H7 (cell line): ENCODE measurements around a stretch of chr1.

GRCh38 chr1:58899647-58900344, 115.9 kb upstream of the JUN start:
- RAMPAGE, long total RNA = no peak

- RAMPAGE, long total RNA = no peak
Measured at GRCh38 chr1:58922747-58923668, 139.2 kb upstream of the JUN start.

GRCh38 chr1:59316501-59317024, 19.7 kb downstream of the FGGY start:
- RAMPAGE, long total RNA = no peak

DNA sequence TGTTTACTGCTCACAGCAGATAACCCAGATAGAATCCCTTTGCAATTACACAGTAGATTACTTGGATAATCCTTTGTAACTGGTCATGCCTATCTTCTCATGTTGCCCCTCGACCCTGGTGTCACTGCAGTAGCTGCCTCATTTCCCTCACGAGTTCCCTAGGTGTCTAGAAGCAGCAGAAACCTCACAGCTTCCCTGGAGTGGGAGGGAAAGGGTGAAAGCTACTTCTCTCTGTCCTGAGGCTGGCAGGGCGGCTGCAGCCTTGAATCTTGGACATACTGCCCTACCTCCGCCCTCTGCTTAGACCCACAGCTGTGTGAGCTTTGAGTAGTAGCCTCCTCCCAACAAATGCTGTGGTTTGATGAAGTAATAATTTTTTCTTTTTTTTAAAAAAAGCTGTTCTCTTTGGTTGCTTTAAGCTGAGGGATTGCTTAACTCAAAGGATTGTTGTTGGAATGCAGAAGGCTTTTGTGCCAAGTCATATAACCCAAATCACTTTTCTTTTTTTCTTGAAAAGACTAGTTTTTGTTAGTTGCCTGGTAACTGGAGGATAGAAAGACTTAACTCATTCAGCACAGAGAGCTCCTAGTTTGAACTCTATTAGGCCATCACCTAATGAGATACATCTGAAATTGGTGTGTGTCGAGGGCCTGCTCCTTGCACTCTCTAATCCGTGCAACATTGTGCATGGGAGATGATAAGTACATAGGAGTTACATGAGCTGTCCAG, 70.8 kb downstream of the FGGY start:
- RAMPAGE, long total RNA = no peak

DNA sequence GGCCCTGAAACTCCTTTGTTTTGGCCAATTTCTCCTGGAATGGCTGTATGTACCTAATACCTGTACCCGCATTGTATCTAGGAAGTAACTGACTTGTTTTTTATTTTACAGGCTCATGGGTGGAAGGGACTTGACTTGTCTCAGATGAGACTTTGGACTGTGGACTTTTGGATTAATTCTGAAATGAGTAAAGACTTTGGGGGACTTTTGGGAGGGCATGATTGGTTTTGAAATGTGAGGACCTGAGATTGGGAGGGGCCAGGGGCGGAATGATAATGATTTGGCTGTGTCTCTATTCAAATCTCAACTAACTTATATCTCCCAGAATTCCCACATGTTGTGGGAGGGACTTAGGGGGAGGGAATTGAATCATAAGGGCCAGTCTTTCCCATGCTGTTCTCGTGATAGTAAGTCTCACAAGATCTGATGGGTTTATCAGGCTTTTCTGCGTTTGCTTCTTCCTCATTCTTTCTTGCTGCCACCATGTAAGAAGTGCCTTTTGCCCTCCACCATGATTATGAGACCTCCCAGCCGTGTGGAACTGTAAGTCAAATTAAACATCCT, 218.4 kb downstream of the FGGY start:
- RAMPAGE, long total RNA = no peak

DNA sequence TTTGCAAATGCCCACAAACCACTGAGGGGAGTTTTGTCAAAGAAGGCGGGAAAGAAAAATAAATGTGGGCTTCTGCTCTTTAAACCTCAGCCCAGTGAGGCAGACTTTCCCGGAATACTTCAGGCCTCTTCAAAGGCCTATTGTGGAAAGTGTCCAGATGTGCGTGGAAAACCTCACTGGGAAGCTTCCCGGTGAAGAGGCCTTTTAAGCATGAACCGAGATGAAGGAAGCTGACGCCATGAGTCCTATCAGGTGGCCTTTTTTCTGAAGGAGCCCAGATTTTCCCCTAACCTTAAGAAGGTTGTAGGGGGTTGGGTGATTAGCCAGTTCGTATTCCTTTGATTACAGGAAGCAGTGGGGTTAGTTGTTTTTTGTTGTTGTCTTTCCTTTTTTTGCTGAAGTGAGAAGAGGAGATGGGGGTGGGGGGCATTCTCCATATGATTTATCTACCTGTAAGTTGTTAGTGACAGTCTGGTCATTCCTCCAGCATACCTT, 83.5 kb upstream of the HOOK1 start:
- RAMPAGE, long total RNA = no peak

DNA sequence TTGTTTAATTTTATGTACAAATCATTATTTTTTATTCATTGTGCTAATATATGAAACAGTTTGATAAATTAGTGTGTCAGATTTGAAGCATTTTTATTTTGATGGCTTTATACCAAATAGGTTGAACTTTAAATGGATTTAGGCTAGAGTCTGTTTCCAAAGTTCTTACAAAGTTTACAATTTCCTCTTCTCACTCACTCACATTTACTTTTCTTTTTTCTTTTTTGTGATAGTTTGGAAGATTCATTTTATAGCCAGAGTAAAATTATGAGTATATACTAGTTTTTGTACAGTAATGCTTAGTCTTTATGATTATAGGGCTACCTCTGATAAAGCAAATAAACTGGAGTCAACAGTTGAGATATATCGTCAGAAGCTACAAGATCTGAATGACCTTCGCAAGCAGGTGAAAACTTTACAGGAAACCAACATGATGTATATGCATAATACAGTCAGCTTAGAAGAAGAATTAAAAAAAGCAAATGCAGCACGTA, 33.3 kb downstream of the HOOK1 start:
- RAMPAGE, long total RNA = no peak

- RAMPAGE, long total RNA = no peak
Measured at GRCh38 chr1:59971555-59971914, 45.0 kb upstream of the CYP2J2 start.

DNA sequence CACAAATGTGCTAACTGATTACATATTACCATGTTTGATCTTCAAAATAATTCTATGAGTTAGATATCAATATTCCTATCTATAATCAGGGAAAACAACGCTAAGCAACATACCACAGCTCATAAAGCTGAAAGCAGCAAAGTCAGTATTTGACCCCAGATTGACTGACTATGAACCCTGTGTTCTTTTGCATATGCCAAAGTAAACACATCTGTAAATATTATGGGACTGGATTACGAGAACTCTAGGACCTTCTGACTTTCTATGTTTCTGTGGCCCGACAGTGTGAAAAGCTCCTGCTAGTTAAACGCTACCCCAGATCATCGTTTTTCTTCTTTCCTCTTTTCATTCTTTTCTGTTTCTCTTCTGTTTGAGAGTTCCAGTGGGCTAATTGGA, 201.2 kb upstream of the C1orf87 start:
- RAMPAGE, long total RNA = no peak

DNA sequence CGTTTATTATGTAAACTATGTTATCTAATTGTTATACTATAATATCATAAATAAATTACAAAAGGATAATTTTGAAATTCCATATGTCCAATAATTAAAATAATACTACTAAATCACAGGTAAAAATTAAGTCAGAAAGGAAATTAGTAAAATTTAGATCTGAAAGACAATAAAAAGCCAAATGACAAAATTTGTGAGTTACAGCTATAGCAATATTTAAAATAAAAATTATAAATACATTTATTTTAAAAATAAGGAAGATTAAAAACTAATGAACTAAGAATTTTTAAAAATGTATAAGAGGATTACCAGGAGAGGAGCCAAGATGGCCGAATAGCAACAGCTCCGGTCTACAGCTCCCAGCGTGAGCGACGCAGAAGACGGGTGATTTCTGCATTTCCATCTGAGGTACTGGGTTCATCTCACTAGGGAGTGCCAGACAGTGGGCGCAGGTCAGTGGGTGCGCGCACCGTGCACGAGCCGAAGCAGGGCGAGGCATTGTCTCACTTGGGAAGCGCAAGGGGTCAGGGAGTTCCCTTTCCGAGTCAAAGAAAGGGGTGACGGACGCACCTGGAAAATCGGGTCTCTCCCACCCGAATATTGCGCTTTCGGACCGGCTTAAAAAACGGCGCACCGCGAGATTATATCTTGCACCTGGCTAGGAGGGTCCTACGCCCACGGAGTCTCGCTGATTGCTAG, 442.5 kb upstream of the NFIA start:
- RAMPAGE, long total RNA = no peak

DNA sequence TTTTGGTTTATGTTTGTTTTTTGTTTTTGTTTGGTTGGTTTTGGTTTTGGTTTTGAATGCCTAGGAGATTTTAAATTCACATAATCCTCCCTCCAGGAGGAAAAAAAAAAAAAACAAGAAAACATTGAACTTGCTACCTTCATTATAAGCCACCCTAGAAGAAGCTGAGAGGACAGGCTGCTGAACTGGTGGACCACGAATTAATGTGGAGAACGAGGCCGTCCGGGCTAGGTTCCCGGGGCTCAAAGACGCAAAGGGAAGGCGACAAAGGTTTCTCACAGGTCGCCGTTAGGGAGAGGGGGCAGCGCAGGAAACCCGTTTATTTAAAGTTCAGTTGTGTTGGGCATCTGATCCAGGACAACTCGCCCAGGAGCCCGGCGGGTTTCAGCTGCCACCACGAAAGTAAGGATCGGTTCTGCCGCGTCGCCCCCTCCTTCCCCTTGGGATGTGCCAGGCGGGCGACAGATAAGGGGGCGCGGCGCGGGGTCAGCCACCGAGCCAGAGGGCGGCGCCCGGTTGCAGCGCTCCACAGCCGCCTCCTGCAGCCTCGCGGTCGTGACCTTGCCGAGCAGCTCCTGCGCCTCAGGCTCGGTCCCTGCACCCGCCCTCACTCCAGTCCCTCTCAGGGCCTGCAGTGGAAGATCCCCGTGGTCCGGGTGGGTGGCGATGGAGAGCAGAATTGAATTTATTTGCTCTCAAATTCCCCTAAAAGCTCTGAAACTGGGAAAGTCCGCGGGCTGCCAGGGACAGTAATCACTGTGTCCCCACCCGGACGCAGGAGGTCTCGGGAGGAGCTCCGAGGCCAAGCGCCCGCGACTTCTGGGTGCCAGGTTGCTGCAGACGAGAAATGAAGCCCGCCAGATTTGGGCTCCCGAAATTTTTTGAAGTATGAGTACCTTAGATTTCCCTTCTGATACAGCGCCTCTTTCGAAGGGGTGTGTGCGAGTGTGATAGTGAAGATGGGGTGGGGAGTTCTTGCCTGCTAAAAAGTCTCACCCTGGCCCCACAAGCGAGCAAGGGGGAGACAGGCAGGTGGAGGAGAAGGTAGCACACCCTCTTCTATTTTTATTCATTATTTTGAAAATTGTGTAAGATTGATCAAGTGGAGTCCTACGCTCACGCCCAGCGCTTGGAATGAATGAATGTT, 28.5 kb upstream of the NFIA start:
- RAMPAGE, long total RNA = no peak

DNA sequence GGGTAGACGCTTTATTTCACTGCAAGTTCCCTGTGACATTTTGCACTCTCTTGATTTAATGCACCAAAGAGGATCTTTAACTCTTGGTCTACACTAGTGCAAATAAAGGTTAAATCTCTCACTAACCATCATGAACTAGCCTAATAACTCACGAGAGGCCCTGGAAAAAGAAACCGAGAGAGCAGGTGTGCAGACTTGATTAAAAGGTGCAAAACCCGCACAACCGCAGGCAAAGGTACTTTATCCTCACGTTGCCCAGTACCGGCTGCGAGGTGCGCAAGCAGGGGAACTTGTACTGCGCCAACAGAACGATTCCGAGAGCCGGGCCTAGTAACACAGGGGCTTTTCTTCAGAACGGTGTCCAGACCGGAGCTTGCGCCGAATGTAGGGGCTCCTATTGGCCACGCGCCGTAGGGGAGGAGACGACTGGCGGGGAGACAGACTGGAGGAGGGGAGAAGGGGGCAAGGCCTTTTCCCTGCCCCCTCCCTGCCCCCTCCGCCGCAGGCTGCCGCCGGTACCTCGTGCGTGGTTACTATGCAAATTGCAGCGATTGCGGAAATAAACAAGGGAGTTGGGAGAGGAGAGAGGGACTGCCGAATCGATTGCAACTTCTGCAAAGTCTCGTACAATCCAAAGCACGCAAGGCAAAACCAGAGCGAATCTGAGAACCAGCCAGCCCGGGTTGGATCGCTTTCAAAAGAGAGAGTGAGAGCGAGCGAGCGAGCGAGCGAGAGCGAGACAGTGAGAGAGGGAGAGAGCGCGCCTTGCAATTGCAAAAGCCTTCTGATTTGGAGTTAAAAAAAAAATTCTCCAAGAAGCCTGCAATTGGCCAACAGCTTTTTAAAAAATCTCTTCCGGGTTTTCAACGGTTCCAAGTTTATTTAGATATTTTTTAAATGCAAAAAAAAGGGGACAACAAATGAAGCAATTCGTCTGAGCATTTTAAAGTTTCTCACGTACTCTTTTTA, 5.4 kb upstream of the NFIA start:
- RAMPAGE, long total RNA = no peak

DNA sequence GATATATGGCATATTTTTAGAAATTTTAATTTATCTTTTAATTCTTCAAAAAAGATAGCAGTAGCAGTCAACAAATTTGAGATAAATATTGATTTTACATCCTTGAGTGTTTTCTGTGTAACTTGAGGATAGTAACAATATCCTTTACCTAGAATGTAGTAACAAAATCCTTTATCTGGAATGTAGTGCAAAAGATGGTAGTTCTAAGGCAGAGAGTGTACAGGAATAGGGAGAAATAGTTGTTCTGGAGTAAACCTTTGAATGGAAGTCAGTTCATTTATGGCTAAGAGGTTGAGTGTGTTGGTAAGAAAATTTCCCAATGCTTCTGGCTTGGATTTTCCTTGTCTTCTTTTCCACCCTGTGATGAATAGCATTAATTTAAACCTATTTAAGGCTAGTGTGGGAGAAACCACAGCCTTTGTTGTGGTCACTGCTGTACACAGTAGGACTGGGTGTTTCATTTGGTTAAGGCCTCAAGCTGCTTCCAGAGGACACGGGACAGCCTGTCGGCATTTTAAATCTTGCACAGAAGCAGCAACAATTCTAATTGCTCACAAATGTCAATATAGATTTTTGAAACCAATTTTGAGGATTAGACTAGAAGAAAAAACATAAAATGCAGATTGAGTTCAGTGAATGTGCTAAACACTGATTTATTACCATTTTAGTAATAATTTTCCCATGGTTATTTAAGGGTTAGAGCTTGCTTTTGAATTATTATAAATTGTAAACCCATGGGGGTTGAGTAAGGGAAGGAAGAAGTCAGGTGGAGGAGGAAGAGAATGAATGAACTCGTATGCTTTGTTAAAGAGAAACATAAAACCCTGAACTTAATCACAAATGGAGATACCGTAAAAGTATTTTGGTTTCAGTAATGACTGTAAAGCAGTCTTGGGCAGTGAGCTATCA, 11.4 kb downstream of the NFIA start:
- RAMPAGE, long total RNA = no peak

DNA sequence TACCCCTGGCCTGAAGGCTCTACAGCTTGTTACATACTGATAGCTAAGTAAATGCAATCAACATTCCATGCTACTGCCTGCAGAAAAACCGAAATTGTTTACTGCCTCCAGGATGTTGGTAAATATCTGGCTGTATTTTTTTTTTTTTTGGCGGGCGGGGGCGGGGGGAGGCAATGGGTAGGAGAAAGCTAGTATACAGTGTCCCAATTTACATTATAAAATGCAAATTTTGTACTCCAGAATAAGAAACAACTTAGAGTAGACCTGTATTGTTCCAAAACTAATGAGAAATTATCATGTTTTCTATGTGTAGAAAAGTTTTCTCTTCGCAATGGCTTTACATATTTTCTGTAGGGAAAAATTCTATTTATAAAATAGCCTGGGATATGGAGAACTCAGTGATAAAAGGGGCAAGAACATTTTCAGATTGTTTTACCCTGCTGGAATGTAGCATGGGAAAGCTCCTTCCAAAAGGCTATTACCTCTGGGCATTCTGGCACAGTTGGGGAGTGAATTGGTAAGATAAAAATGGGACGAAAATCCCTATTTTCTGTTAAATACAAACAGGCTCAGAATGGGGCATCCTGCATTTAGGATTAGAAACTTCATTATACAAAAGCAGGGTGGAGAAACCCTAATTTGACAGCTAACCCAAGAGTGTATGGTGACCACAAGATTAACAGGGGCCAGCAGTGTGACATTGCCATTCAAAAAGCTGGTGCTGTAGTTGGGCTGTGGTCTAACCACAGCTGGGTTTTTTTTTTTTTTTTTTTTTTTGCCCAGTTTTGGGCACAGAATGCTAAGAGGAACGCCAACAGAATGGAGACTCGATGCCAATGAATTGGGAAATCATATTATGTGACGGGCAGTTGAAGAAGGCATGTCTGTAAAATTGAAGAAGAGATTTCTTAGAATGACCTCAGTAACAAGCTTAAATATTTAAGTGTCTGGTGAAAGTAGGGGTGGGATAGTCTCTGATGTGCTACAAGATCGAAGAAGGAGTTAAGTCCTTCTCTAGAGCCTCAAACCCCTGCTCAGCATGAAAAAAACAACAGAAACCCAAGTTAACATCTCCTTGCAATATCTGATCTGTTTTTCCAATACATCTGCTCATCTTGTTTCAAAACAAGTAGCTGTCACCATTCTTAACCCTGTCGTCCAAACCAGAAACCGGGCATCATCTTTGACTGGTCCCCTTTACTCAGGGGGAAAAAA, 58.3 kb downstream of the NFIA start:
- RAMPAGE, long total RNA = no peak

GRCh38 chr1:61173769-61174186, 91.4 kb downstream of the NFIA start:
- RAMPAGE, long total RNA = no peak

GRCh38 chr1:61280397-61280928, 198.1 kb downstream of the NFIA start:
- RAMPAGE, long total RNA = no peak

DNA sequence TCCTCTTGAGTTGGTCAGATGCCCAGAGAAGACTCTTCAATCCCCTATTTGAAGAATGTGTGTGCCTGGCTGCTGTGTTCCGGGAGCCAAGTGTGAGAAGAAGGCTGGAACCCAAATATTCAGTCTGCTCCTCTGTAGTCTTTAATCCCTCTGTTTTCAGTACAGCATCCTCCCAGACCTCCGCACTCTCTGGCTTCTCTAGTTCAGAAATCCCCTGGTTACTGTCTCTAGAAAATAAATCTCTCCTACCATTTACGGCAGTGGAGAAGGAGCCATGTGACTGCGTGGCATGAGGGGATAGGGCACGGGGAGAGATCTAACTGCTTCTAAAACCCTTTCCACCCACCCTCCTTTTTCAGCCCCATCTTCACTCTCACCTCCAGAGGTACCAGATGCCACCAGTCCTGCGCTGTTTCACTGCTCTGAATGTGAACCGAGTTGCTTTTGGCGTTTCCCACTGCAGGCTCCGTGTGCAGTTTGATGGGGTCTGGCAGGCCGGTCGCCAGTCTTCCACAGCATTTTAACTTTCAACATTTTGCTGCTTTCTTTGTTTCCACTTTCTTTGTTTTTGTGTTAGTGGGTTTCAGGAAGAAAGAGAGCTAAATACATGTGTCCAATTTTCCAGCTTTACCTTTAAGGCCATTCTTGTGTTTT, 133.2 kb downstream of the TM2D1 start:
- RAMPAGE, long total RNA = no peak

DNA sequence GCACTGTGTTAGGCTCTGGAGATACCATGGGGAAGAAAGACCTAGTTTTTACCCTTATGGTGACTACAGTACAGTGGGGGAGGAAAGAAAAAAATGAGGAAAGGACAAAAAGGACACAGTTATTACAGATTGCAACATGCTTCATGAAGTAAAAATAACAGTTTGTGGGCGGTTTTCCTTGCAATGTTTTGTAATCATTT, 120.3 kb downstream of the TM2D1 start:
- RAMPAGE, long total RNA = no peak

DNA sequence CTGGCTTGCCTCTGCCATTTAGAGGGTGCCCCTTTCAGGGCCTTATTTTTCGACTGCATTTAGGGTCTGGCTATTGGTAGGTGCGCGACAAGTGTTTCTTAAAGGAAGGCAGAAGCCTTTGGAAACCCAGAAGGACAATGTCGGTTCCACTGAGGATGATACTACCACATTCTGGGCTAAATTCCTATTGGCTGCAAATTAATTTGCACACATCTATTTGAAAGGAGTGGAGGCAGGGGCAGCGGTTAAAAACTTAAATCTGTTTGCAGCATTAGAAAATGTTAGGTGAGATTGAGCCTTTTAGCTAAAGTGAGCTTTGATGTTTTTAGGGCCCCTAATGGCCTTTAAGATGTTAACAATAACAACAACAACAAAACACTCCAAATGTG, 1.1 kb downstream of the PATJ start:
- RAMPAGE, long total RNA = no peak

- RAMPAGE, long total RNA = no peak
Measured at GRCh38 chr1:62337613-62338293, 18.5 kb upstream of the KANK4 start.